HT-29 (cell line): ENCODE data around the gene CDC25C.

DNA sequence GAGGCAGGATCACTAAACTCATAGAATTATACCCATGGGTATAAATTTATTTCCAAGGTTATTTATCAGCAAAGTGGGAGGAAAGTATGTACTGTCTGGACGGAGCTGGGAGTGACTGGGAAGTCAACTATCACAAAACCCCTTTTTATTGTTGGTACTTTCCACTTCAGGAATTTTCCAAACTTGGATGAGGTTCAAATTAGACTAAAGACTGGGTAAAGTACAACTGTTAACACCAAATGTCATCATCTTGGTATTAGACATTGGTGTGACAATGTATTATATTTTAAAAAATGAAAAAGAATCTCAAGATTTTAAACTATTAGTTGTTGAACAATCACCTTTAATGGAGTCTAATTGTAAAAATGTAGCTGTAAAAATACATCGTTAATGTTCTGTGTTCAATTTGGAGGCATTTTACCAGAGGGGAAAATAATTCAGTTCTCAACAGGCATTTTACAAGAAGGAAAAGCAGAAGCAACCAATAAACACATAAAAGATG is 29.6 kb upstream of the MYOT start:
- RAMPAGE, long total RNA = no peak

GRCh38 chr5:138032045-138032621 is 746 bp downstream of the FAM13B start:
- RAMPAGE, long total RNA = no peak

GRCh38 chr5:138273426-138274026 is 895 bp downstream of the GFRA3 start:
- RAMPAGE, long total RNA = no peak

DNA sequence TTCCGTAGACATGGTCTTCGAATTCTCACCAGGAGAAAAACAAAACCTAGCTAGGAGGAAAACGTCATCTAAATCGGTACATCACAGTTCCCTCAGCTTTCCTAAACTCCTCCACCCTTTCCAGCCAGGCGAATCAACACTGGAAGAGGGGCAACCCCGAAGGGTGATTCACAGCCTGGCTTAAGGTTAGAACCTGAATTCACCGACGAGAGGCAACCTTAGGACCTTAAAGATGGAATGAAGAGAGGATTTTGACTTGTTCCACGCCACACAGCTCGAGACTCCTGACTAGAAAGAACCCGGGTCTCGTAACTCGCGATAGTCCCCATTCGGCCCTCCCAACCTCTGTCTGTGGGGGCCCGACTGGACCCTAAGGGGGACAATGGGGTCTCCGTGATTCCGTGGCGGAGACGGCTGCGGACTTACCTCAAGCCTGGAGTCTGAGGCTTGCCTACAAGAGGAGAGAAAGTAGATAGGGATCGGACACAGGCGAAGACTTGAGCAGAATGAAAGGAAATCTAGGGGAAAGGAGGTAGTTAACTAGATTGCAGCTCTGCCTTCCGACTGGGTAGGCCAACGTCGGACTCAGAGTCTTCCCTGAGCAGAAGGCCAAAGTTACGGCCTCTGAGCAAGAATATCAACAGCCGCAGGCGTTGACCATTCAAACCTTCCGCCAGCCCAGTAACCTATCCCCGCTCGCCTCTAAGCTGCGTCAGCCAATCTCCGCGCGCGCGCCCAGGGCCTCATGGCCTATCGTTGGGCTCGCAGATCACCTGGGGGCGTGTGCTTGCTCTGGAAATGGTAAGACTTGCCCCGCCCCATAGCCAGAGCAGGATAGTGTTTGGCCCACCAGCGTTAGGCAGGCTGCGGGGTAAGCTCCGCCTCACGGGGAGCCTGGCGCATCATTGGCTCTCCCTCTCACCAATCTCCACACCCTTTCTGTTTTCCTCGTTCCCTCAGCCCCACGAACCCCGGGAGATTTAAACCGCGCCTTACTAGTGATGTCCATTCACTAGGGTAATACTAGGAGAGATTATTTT is at the start of gene CDC25C:
Gene CDC25C (minus strand): TSS at position 636 of the 1,040 bp plus-strand sequence.
- RAMPAGE, long total RNA = no peak

- RAMPAGE, long total RNA = no peak
Measured at GRCh38 chr5:138467156-138467270, 1.7 kb downstream of the EGR1 start.

DNA sequence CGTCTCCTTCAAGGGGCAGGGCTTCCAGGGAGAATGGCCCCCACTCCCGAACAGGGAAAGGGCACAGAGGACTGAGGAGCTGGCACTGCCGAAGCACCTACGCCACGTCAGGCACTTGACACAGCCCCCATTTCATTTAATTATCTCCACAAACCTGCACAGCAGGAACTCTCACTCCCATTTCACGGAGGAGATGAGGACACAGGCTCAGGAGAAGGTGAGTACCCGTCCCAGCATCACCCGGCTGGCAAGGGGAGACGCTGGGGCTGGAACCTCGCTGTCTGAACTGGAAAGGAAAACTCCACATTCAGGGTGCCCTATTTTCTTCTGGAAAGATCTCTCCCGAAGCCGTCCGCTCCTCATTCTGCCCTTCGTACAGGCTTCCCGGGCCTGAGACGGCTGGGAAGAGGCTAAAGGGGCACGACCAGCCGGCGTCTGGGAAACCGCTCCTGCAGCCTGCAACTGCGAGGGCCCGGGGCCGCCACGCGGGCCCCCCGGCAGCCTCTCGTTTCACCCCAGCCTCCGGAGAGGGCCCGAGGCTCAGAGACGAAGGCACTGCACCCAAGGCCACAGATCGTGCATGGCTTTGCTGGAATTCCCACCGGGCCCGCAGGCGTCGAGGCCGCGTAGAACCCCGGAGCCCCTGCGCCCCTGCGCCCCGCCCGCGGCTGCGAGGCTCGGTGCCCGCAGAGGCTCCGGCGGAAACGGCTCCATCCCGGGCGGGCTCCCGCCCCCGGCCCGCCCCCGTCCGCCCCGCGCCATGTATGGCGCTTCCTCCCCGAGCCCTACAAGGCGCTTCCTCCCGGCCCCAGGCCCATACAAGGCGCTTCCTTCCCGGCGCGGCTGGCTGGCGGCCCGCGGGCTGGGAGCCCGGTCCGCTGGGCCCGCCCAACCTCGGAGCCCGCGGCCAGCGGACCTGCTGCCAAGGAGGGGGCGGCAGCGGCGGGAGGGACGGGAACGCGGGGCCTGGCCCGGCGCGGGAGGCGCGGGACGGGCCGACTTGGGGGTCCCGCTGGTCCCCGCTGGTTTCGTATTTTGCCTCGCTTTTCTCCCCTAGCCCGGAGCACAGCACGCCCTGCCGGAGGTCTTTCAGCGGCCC is 26.4 kb downstream of the EGR1 start:
- RAMPAGE, long total RNA = no peak

GRCh38 chr5:138504557-138505548 is 38.2 kb downstream of the ETF1 start:
- RAMPAGE, long total RNA = no peak

GRCh38 chr5:138505584-138506499 is 37.2 kb downstream of the ETF1 start:
- RAMPAGE, long total RNA = no peak

DNA sequence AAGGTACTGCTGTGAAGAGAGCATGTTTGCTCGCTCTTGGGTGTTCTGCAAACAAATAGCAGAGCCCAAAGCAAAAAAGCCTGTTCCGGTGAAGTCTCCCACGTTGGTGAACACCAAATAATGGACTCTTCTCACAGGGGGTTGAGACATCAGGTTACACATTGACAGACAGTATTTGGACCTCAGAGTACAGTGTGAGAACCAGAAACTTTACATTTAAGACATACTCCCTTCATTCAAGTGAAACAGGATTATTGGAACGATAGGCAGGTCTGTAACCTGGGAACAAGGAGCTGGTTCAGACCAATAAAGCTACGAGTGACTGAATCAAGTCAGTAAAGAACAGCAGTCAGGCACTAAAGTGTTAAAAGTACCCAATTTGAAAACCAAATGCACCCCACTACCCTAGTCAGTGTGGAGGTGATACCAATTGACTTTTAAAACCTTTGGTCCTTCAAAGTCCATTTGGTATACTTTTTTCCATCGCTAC is 36.5 kb downstream of the ETF1 start:
- RAMPAGE, long total RNA = no peak

DNA sequence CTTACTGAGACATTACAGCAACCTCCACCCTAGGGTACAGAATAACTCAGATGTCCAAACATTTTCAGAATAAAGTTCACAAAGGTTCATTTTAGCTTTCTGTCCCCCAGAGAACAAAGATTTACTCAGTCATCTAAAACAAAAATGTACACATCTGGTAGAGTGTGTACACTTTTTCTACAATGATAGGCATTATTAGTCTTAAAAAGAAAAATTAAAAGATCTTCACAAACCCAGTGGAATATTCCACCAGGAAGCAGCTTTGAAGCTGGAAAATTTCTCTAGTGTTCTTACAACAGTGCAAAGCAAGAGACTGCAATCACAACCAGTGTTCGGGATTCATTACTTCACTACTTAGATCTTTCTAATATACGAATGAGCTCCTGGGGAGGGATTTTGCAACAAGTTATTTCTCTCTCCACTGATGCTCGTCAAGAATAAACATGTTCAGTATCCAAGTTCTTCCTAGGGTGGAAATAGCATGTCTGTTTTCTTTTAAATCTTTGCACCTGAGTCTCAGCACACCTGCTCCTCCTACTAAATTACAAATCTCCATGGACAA is 8.8 kb downstream of the ETF1 start:
- RAMPAGE, long total RNA = no peak

- RAMPAGE, long total RNA = no peak
Measured at GRCh38 chr5:138552703-138553650, 9.9 kb upstream of the ETF1 start.

GRCh38 chr5:138560802-138561521 is 14.2 kb downstream of the HSPA9 start:
- RAMPAGE, long total RNA = no peak

DNA sequence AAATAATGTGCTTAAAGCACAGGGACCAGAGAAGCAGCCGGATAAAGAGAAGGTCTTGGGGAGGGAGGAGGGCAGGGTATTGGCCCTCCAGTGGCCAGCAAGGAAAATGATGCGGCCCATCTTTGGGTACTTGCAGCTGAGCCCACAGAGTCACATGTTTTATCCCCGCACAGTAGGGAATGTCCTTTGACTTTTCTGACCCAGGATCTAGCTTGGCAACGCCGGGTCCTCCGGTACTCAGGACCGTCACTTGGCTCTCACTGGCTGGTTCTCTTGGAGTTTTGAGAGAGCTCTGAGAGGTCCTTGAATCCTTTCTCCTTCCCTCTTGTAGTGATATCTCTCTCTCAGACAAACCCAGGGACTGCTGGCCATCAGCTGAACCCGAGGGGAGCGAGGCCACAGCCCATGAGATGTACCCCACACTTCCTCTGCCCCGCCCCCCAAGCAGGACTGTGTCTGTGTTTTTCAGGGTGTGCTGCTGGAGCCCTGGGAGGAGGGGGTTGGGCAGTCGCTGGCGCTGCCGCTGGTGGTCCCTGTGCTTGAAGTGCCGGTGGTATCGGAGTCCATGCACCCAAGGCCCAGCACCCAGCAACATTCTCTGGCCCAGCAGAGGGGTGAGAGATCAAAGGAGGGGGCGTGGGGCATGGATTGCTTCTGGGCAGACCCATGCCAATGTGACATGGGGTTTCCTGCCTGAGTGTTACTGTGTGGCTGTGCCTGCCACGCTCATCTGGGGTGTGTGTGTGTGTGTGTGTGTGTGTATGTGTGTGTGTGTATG is 35.5 kb upstream of the HSPA9 start:
- RAMPAGE, long total RNA = no peak

- RAMPAGE, long total RNA = no peak
Measured at GRCh38 chr5:138725154-138725724, 28.0 kb upstream of the CTNNA1 start.

- RAMPAGE, long total RNA = no peak
Measured at GRCh38 chr5:138752336-138752672, 921 bp upstream of the CTNNA1 start.

- RAMPAGE, long total RNA = no peak
Measured at GRCh38 chr5:138775038-138775614, 21.9 kb downstream of the CTNNA1 start.

GRCh38 chr5:139012157-139012385 is 136.9 kb upstream of the LRRTM2 start:
- RAMPAGE, long total RNA = no peak

DNA sequence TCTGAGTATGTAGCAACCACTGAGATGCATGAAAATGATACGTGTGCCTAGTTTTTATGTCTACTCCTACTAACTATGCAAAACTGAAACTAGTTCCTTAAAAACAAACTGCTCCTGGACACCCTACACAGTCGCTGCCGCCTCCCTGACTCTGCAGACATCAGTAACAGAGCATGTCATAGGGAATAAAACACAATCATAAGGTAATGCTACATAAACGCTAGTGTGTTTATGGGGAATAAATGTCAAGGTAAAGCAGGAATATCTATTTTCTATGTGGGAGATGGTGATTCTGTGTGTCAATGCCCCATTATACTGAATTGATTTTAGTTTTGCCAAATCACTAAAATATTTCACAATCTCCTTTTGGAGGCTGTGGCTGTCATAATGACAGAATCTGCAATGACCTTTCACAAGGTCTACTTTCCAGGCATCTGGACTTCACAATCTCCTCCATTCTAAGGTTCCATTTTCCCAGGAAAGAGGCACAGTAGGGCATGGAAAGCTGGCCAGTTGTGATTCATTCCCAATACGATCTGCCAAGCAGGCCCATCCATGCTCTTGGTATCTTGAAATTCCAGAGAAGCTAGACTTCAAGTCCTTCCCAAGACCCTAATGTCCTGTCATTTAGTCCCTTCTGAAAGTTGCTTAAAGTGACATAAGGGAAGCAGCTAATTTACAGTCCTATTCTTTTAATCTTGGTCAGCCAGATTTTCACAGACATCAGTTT is 122.6 kb downstream of the SIL1 start:
- RAMPAGE, long total RNA = no peak

DNA sequence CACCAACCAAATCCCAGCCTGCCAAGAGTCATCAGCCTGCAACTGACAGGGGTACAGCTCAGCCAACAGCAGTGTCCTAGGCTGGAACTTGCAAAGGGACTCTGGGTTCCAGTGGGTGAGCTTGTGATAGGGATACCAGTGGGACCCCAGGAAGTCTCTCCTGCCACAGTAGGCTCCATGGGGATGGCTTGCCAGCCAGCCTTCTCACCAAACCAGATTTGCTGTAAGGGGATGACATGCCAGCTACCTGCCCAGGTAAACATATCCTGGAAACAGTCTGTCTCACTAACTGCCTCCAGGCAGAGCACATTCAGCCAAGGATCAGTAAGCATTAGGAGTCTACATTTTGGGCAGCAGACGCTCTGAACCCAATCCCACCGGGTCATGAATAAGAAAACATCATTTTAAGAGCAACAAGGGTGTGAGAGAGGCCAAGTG is 49.9 kb downstream of the SIL1 start:
- RAMPAGE, long total RNA = no peak

DNA sequence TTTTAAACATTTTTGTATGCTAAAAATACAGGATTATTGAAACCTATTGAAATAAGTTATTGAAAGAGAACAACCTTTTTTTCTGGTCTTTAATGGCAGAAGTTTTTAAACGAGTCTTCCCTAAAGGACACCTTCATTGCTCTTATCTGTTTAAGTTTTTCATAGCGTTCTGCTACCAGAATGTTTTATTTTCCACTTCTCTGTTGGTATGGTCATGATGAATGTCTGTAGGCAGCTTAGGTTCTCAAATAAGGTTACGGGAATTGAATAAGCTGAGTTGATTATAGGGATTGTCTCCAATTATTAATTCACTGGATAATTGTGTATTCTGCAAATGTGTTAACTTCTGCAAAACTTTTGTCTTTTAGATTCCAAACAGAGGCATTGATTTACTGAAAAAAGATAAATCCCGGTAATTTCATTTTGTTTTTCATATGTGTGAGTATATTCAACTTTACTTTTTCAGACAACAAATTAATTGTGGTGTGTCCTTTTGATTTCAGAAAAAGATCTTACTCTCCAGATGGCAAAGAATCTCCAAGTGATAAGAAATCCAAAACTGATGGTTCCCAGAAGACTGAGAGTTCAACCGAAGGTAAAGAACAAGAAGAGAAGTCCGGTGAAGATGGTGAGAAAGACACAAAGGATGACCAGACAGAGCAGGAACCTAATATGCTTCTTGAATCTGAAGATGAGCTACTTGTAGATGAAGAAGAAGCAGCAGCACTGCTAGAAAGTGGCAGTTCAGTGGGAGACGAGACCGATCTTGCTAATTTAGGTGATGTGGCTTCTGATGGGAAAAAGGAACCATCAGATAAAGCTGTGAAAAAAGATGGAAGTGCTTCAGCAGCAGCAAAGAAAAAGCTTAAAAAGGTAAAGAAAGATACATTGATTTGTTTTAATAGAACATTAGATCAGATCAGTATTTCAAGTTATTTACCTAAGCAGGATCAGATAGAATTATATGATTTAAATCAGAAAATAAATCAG is 19.3 kb upstream of the PAIP2 start:
- RAMPAGE, long total RNA = no peak